Melanocyte of skin (primary cell): ENCODE data around the gene CCR6.

- CAGE, long polyA plus RNA, 2 experiments, result no peak in any of the 2 experiments
Observed at GRCh38 chr6:166494938-166495650, 91.4 kb downstream of the RAMACL start.

- CAGE, long polyA plus RNA, 2 experiments, result no peak in any of the 2 experiments
Observed at GRCh38 chr6:166561312-166562373, 24.8 kb downstream of the RAMACL start.

GRCh38 chr6:166862743-166863211 is 93.6 kb downstream of the RNASET2 start:
- CAGE, long polyA plus RNA, 2 experiments, result no peak in any of the 2 experiments

DNA sequence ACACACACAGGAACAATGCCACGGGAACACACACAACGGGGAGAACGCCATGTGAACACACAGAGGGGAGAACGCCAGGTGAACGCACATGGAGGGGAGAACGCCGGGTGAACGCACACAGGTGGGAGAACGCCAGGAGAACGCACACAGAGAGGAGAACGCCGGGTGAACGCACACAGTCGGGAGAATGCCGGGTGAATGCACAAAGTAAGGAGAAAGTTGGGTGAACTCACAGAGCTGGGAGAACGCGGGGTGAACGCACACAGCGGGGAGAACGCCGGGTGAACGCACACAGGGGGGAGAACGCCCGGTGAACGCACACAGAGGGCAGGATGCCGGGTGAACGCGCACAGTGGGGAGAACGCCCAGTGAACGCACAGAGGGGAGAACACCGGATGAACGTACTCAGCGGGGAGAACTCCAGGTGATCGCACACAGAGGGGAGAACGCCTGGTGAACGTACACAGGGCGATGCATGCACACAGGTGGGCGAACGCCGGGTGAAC is 57.6 kb downstream of the RNASET2 start:
- CAGE, long polyA plus RNA, 2 experiments, result no peak in any of the 2 experiments

GRCh38 chr6:167122847-167123362 is at the start of gene CCR6:
Gene CCR6, plus strand, starts transcription at chr6:167123096.
- CAGE, long polyA plus RNA, 2 experiments, result no peak in any of the 2 experiments

DNA sequence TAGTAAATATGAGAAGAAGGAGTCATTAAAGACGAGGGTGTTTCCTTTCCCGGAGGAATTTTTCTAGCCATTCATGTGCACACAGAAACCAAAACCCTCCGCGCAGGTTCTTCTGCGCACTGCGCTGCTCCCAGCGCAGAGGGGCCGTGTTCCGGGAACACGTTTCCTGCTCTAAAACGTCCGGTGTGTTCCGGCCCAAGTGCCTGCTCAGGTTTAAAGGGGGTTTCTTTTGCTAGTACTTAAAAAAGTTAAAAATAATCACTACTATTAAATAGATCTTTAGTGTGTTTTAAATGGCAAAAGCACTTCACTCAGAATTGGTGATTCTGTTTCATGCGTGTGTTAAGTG is 11.6 kb downstream of the GPR31 start:
- CAGE, long polyA plus RNA, 2 experiments, result no peak in any of the 2 experiments

DNA sequence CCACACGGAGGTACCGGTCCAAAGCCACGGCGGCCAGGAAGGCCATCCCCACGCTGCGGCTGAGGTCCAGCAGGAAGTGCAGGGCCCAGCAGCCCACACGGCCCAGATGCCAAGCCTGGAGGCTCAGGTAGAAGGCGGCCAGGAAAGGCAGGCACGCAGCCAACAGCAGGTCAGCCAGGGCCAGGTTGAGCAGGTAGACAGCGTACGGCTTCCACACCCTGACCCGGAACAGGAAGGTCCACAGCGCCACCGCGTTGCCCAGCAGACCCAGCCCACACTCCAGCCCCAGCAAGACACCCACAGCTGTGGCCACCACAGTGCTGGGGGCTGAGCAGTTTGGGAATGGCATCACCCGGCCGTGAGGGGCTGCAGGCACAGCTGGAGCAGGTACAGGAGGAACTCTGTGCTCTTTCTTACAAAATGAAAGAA is 283 bp downstream of the GPR31 start:
- CAGE, long polyA plus RNA, 2 experiments, result no peak in any of the 2 experiments

DNA sequence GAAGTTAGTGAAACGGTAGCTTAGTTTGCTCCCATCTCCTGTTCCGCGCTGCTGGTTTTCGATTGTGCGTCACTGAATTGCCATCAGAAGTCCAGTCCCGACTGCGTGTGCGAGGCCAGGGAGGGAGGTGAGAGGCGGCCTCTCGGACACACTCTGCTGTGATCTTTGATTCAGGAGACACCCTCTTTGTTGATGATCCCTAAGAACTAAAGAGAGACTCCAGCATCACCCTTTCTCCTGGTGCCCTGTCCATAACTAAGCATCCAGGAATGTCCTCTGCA is 24.3 kb upstream of the UNC93A start:
- CAGE, long polyA plus RNA, 2 experiments, result no peak in any of the 2 experiments

DNA sequence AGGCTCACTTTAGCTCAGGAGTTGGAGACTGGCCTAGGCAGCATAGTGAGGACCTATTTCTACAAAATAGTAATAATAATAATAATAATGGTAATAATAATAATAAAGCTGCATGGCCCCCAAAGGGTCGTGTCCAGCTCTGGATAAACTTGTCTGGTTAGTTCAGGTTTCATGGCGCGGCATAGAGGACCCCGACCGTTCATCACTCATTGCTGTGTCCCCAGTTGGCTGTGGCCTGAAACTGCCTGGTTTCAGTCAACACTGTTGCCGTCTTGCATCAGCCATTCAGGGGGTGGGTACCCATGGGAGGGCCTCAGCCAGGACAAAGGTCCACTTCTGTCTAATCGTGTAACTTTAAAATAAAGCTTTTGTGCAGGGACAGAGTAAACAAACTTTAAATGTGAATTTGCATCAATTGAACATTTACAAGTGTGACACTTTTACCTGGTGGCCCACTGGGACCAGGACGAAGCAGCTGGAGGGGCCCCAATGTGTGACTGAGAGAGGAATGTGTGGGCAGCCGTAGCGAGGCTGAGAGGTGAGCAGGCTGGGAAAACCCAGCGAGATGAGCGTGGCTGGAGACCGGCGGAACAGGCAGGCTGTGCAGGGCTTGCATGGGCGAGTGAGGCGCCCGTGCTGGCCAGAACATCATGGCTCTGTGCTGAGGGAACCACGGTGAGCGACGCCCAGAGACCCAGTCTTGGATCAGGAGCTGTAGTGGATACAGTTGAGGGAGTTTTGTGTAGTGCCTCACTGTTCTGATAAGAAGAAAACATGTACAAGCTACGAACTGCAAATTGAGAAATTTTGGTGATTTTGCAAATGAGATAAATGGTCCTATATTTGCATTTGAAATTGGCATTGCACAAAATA is 22.3 kb upstream of the UNC93A start:
- CAGE, long polyA plus RNA, 2 experiments, result no peak in any of the 2 experiments

- CAGE, long polyA plus RNA, 2 experiments, result no peak in any of the 2 experiments
Observed at GRCh38 chr6:167321146-167321602, 3.7 kb upstream of the TTLL2 start.

GRCh38 chr6:167342074-167342529 is 17.2 kb downstream of the TTLL2 start:
- CAGE, long polyA plus RNA, 2 experiments, result no peak in any of the 2 experiments

DNA sequence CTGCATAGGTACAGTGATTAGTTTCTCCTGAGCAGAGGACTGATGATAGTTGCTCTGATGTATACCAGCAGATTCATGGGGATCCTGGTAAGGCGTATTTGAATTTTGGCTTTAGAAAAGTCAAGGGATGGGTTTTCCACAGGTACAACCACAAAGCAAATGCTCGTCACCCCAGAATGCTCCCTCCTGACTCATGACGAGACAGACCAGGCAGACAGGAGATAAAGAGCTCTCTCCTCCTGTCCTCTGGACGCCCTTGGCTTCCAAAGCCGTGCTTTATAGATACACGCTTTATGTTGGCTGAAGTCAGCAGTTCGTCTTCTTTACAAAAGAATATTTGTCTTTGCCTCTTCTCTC is 166.8 kb downstream of the TTLL2 start:
- CAGE, long polyA plus RNA, 2 experiments, result no peak in any of the 2 experiments

DNA sequence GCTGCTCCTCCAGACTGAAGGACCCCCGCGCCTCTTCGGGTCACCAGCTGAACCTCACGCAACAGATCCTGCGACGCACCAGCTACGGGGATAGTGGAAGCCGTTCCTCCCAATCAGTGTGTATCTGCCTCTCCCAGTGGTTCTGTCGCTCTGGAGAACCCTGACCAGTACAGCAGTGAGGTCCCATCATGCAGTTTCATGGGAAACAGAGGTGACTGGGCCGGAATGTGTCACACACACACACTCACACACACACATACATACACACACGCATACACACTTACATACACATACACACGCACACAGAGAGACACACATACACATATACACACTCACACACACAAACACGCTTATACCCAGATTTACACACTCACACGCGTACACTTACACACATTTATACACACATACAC is 169.9 kb downstream of the TTLL2 start:
- CAGE, long polyA plus RNA, 2 experiments, result no peak in any of the 2 experiments

- CAGE, long polyA plus RNA, 2 experiments, result no peak in any of the 2 experiments
Observed at GRCh38 chr6:167501889-167502562, 177.1 kb downstream of the TTLL2 start.

GRCh38 chr6:167684484-167684875 is 142.2 kb upstream of the AFDN start:
- CAGE, long polyA plus RNA, 2 experiments, result no peak in any of the 2 experiments

DNA sequence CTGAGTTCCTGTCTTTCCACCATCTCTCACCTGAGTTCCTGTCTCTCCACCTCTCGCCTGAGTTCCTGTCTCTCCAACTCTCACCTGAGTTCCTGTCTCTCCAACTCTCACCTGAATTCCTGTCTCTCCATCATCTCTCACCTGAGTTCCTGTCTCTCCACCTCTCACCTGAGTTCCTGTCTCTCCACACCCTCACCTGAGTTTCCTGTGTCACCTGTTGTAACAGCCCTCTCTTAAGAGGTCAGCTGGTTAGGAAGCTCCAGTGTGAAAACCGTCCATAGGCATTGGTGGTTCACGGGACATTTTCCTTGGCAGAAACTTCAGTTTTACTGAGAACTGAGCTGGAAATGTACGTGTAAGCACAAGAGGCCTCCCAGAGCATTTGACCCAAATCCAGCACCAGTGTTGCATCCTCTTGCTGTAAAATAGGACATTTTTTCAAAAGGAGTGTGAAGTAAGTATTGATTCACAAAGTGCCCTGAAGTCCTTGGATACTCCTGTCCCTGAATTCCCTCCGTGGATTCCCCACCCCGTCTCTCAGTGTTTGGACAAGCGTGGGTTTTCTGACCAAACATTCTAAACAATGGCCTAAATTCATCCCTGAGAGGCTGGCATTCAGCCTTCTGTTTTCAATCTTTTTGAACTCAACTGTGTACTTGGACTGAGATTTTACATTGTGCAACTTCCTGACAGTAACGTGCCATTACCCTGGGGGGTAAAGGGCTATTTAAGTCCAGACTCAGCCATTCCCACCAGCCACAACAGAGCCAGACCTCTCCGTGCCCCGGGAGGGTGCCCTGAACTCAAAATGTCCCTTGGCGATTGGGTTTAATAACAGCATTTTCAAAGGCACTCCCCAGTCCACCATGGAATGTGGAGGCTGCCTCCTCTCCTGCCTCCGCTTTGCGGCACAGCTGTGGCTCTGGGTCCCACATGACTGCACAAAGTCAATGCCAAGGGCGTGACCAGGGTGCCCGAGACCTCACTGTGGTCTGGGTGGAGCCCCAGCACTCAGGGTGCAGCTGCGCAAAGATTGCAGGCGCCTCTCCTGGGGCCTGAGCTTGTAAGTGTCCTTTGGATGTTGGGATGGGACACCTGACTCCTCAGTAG is 92.8 kb upstream of the AFDN start:
- CAGE, long polyA plus RNA, 2 experiments, result no peak in any of the 2 experiments

- CAGE, long polyA plus RNA, 2 experiments, result no peak in any of the 2 experiments
Observed at GRCh38 chr6:167789274-167789696, 37.4 kb upstream of the AFDN start.

- CAGE, long polyA plus RNA, 2 experiments, result no peak in any of the 2 experiments
Observed at GRCh38 chr6:167828288-167828770, 1.6 kb downstream of the AFDN start.

DNA sequence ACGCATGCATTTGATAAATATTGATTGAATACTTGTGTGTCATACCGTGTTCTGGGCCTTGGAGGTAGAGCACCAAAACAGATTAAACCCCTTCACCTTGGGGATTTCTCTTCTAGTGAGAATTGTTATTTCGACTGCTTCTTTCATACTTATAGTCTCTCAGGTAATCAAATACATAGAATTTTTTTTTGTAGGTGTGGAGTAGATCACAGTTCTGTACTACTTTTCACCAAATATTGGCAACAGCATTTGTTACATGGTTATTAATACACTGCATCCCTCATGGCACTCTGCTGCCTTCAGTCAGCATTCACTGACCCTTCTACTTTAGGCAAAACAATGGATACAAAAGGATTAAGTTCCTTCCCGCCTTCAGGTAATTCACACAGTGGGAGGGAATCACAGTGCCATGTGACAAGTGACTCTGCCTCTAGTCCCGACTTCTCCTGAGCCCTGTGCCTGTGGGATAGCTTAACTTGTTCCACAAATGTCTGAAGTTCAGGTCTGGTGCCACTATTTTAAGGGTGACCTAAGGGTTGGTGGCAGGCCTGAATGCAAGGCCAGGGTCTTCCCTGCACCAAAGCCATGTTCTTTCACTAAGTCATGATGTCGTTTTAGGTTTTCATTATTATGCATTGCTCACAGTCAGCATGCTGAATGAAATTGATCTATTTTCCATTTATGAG is 66.1 kb downstream of the AFDN start:
- CAGE, long polyA plus RNA, 2 experiments, result no peak in any of the 2 experiments

- CAGE, long polyA plus RNA, 2 experiments, result no peak in any of the 2 experiments
Observed at GRCh38 chr6:167996413-167996748, 1.1 kb upstream of the KIF25 start.